ENCODE measurements around the genes SOX3, AFF2, EOLA1 and EOLA2.

GRCh38 chrX:139832029-139832610 lies 100.7 kb downstream of the ATP11C start:
- PRO-cap, result no peak

- PRO-cap, result no peak
Observed at GRCh38 chrX:139924685-139925060, 8.2 kb downstream of the ATP11C start.

DNA sequence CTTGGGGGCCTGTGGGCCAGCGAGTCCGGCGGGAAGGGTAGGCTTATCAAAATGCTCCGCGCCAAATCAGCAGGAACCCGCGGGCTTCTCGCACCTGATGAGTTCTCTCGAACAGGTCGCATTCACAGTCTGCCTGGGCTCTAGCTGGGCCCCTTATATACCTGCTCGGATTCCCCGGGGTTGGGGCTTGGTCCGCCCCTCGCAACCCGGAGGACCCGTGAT lies at the start of gene SOX3:
Gene SOX3, minus strand, starts transcription at position 131 of the 222 bp plus-strand sequence.
- PRO-cap, result no peak

DNA sequence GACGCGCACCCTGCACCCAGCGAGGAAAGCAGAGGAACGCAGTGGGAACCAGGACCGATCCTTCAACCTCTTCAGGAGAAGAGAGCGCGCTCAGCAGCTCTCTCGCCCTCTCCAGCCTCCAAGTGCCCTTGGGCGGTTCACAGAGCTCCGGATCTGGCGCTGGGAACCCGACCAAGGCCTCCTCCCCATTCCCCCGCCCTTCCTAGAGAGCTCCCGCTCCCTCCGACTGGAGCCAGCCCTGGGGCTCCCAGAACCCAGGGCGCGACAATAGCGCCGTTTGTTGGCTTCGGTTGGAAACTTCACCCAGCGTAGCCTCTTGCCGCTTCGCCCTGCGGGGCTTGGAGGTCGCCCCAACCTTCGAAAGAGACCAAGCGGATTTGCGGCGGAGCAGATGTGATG lies 3.1 kb upstream of the SOX3 start:
- PRO-cap, result no peak

DNA sequence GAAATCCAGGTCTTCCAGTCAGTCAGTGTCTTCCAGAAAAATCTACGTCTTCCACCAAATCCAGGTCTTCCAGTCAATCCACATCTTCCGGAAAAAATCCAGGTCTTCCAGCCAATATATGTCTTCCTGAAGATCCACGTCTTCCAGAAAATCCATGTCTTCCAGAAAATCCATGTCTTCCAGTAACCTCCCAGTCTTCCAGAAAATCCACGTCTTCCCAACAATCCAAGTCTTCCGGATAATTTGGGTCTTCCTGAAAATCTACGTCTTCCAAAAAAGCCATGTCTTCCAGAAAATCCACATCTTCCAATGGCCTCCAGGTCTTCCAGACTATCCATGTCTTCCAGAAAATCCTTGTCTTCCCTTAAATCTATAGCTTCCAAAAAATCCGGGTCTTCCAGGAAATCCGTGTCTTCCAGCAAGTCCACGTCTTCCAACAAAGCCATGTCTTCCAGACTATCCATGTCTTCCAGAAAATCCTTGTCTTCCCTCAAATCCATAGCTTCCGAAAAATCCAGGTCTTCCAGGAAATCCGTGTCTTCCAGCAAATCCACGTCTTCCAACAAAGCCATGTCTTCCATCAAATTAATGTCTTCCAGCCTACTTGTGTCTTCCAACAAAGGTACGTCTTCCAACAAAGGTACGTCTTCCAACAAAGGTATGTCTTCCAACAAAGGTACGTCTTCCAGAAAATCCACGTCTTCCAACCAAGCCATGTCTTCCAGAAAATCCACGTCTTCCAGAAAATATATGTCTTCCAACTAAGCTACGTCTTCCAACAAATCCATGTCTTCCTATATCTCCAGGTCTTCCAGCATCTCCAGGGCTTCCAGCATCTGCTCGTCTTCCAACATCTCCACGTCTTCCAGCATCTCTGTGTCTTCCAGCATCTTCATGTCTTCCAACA lies 218.5 kb upstream of the SPANXB1 start:
- PRO-cap, result no peak

- PRO-cap, result no peak
Observed at GRCh38 chrX:141242663-141242973, 301 bp upstream of the SPANXC start.

- PRO-cap, result no peak
Observed at GRCh38 chrX:143757222-143757956, 36.8 kb upstream of the SPANXN2 start.

- PRO-cap, result no peak
Observed at GRCh38 chrX:144662913-144663257, 584.4 kb upstream of the SPANXN1 start.

- PRO-cap, result no peak
Observed at GRCh38 chrX:147948302-147949062, 32.7 kb upstream of the FMR1NB start.

GRCh38 chrX:148500450-148501620 lies at the start of gene AFF2:
Gene AFF2, plus strand, starts transcription at chrX:148500617.
- PRO-cap, result no peak

- PRO-cap, result no peak
Observed at GRCh38 chrX:149248195-149248566, 167.1 kb downstream of the ENSG00000287585 start.

DNA sequence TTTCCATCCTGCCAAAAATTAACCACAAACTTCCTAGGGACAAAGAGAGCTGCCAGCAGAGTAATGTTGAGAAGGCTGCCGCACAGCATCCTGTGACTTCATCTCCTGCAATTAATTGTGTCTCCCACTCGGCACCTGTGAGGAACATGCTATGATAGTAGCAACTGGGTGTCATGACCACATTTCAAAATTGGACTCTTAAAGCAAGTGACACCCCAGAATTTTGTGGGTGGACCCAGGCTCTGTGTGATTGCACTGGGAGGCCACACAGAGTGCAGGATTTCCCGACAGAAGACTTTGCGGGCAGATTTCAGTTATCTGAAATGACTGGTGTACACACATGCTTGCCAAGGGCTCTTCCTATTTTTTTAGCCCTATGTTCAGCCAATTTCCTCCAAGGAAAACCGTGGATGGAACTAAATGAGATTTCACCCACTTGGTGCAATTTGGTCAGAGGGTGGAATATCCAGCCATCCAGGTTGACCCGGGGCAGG lies 9.1 kb upstream of the IDS start:
- PRO-cap, result no peak

GRCh38 chrX:149540264-149541278 lies at the start of gene EOLA1:
Gene EOLA1, plus strand, starts transcription at chrX:149541012.
- PRO-cap, result bidirectional peak, plus-strand start at chrX:149540610, minus-strand start at chrX:149540421; bidirectional peak, plus-strand start at chrX:149540984, minus-strand start at chrX:149540773

DNA sequence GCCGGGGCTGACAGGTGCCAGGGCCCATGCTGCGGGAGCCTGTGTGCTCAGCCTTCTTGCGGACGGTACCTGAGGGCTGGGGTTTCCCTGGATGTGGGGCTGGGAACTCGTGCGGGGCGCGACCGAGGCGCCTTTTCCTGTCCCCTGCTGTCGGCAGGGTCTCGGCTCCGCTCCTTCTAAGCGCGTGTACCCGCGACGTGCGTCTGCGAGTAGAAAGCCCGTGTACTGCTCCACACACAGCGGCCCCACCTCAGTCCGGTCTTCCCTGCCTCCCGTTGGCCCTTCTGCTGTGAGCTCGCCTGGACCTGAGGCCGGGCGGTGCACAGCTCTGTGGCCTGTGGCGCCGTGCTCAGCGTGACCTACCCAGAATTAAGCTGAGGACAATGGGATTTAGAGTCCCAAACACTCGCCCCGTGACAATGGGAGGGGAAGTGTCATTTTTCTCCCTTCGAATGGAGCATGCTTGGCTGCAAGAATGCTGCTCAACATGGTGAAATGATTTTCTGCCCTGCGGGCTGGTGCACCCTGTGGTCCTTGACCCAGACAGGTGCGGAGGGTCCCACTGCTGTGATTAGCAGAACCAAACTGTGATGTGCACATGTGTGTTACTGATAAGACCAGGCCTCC lies 580 bp downstream of the EOLA1 start:
- PRO-cap, result unidirectional peak, minus-strand start at position 152 of the sequence

GRCh38 chrX:149630659-149631518 lies 703 bp downstream of the TMEM185A start:
- PRO-cap, result no peak

DNA sequence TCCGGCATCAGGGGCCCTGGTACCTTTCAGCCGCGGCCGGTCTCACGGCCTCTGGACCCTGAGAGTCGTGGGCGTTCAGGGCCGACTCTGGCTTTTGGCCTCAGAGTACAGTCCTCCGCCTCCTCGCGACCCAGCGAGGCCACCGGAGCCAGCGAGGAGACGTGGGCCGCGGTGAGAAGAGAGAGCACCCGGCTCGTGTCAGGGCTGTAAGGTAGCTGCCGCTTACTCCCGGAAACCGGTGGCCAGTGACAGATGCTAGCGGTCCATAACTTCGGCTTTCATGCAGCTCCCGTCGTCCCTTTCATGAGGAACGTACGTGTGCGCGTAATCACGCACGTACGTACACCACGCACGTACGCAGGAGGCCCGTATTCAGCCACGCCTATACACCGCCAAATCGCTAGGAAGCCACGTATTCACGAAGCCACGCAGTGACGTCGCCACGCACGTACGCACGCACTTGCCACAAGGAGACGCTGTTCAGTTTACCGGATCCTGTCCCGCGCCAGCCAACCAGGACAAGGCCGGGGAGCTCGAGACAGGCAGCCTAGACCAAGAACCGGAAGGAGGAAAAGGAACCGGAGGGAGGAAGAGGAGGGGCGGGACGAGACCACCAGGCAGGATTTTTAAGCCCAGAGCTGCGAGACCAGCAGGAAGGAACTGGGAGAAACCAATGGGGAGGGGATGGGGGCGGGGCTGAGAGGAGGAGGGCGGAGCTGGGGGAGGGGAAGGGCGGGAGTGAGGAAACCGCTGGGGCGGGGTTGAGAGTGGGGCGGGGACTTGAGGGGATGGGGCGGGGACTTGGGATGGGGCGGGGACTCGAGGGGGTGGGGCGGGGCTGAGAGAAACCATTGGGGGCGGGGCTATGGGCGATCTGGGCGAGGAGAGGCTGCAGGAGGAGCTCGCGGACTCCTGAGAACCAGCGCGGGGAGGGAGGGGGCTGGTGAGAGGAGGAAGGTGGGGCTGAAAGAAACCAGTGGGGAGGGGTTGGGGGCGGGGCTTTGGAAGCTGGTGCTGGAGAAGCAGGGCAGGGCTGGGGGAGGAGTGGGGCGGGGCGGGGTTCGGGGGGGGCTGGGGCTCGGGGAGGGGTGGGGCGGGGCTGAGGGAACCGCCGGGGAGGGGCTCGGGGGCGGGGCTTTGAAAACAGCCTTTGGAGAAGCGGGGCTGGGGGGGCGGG lies at the start of gene EOLA2:
Gene EOLA2, minus strand, starts transcription at position 322 of the 1,177 bp plus-strand sequence.
- PRO-cap, result bidirectional peak, plus-strand start at position 571 of the sequence, minus-strand start at position 309 of the sequence; bidirectional peak, plus-strand start at position 872 of the sequence, minus-strand start at position 662 of the sequence

GRCh38 chrX:150037110-150037330 lies 98.7 kb upstream of the EOLA2 start:
- PRO-cap, result no peak

- PRO-cap, result no peak
Observed at GRCh38 chrX:150291050-150291576, 72.0 kb upstream of the MAMLD1 start.

- PRO-cap, result no peak
Observed at GRCh38 chrX:150361172-150362487, 1.5 kb upstream of the MAMLD1 start.

DNA sequence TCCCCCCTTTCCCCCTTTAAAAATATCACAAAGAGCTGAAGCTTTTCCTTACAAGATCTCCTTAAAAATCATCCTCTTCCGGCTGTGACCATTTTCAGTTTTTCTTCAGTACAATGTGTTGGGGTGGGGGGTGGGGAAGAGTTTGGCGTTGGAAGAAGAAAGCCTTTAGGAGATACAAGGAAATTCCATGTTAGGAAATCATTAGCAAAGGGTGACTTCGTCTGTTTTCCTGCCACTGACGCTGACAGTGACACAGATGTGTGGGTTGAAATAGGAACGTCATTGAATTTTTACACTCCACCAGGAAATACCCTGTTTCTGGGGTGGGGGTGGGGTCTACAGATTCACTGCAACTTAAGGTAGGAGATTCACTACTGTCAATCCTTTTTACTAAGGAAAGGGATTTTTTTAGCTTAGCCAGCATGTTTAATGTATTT lies 3.8 kb downstream of the MAMLD1 start:
- PRO-cap, result no peak